A172 (cell line): ENCODE measurements around the genes ITM2B, FNDC3A and CDADC1.

DNA sequence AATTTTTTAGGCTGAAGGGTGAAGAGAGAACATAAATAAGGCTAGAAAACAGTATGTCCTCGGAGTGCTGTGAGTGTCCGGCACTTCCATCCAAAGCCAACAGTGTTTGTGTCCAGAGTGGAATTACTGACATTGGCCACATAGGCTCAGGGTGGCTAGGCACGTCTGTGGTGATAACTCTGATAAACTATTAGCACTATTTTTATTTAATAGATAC lies 320 bp upstream of the HTR2A start:
- RAMPAGE, long total RNA: no peak

DNA sequence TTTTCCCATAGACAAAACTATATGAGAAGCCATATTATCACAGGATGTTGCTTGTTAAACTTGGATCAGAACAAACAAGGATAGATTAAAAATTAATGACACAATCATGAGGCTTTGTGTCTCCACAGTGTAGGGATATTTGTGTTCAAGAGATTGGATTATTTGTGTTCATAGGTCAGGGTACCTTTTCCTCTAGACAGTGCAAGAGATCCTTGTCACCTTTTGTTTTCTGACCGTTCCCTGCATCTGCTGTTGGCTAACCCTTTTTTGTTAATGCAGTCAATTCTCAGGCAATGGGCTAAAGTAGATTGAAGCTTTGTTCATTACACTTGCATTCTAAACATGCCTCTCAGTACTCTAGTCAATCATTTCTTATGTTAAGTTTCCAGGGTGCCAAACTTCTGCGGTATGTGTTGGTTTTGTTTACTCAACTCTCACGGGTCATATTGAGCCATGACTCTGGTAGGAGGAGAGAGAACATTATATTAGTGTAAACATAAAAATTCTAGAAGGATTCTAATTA lies 1.7 kb upstream of the MED4 start:
- RAMPAGE, long total RNA: no peak

DNA sequence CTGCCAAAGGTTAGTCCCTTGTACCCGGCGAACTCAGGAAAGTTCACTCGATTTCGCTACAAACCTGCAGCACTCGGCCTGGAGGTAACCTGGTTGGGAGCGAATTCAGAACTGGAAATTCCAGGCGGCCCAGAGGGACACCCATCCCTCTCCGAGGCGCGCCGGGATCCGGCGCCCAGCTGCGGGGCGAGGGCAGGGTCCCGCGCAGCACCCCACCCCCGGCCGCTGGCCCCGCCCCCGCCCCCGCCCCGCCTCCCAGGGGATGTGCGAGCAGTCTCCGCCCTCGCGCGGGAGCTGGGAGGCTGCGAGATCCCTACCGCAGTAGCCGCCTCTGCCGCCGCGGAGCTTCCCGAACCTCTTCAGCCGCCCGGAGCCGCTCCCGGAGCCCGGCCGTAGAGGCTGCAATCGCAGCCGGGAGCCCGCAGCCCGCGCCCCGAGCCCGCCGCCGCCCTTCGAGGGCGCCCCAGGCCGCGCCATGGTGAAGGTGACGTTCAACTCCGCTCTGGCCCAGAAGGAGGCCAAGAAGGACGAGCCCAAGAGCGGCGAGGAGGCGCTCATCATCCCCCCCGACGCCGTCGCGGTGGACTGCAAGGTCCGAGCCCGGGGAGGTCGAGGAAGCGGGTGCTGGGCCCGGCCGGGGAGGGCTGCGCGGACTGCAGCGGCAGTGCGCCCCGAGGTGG lies at the start of gene ITM2B:
ITM2B (plus strand) TSS at position 321 of the 680 bp plus-strand sequence.
- RAMPAGE, long total RNA: no peak

DNA sequence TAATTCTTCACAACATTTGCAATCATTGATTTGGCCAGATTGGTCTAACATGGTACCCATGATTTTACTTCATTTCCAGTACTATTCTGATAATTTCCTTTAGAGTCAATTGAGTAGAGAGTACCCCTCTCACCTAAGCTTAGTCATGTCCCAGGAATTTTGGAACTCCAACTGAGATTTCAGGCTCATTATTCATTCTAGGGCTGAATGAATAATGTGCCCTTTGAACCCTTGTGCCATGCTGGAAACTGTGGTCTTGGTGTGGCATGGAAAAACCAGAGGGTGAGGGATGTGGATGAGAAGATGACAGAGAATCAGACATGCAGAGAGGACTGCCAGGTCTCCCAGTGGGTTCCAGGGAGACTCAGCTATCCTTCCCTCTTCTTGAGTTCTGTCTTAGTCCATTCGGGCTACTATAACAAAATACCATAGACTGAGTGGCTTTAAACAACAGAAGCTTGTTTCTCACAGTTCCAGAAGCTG lies 30.2 kb downstream of the ITM2B start:
- RAMPAGE, long total RNA: no peak

DNA sequence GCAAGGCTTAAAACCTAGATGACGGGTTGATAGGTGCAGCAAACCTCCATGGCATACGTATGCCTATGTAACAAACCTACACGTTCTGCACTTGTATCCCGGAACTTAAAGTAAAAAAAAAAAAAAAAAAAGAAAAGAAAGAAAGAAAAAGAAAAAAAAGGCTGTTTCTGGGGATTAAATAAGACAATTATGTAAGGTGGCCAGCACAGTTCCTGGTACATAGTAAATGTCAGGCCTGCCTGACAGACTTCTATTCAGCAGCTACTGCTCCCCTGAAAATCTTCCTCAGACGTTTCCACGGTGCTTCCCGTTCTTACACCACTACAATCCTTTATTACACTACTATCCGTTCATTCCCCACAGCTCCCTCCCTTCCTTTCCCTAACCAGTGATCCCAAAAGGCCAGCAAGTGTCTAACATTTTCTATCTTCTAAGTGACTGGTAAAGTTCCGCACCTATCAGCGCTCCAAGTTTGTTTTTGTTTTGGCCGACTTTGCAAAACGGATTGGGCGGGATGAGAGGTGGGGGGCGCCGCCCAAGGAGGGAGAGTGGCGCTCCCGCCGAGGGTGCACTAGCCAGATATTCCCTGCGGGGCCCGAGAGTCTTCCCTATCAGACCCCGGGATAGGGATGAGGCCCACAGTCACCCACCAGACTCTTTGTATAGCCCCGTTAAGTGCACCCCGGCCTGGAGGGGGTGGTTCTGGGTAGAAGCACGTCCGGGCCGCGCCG lies 550 bp upstream of the RB1 start:
- RAMPAGE, long total RNA: no peak

GRCh38 chr13:48542505-48543338 lies 9.8 kb upstream of the RCBTB2 start:
- RAMPAGE, long total RNA: no peak

DNA sequence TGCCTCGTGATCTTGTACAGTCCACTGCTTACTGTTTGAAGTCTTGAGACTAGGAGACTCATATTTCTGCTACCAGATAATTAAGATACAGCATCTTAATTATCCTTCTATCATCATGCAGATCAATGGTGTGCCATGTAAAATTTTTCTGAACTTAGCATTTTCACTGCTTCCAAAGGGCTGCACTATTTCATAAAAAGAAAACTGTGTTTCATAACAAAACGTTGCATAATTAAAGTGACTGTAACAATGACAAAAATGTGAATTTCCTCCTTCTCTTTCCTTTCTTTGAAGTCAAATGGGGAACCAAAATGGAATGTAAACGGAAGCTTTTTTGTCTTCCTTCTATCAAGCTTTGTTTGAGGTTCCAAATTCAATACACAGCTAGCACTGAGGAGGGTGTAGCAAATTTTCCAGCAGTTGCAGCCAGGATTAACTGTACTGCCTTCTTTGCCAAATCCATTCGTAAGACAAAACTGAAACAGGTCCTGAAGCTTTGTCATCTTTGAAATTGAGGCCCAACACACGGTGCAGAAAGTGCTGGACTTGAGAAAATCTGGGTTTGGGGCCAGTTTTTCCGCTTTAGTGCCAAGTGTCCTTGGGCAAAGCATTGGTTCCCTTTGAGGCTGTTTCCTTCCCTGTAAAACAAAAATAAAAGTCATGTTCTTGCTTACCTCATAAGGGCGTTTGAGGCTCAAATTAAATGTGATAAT lies 35.0 kb upstream of the RCBTB2 start:
- RAMPAGE, long total RNA: no peak

DNA sequence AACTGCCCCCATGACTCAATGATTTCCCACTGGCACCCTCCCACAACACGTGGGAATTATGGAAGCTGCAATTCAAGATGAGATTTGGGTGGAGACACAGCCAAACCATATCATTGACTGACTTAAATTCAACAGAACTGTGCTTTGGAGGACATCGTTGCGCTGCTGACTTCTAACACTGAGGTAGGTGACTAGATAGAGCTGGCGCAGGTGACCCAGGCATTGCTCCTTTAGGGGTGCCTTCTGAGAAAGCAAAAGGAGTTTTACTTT lies 48.1 kb upstream of the RCBTB2 start:
- RAMPAGE, long total RNA: no peak

DNA sequence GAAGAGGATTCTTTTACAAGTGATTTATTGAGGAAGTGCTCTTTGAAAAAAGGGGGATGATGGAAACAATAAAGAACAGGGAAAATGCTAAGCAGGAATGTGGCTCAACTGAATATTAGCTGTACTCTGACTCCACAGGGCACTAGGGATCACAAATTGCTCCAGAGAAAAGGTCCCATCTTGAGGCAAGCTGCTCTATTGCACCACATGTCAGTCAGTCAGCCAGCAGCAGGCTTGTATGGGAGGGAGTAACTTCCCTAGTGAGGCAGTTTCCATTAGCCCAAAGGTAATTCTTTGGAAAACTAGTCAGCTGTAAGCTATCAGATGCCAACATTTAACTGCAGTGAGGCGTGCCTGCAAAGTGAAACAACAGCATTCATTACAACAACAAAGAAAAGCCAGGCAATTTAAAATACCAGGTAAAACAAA lies 73.3 kb upstream of the FNDC3A start:
- RAMPAGE, long total RNA: no peak

- RAMPAGE, long total RNA: no peak
Measured at GRCh38 chr13:48974901-48975423, 750 bp upstream of the FNDC3A start.

DNA sequence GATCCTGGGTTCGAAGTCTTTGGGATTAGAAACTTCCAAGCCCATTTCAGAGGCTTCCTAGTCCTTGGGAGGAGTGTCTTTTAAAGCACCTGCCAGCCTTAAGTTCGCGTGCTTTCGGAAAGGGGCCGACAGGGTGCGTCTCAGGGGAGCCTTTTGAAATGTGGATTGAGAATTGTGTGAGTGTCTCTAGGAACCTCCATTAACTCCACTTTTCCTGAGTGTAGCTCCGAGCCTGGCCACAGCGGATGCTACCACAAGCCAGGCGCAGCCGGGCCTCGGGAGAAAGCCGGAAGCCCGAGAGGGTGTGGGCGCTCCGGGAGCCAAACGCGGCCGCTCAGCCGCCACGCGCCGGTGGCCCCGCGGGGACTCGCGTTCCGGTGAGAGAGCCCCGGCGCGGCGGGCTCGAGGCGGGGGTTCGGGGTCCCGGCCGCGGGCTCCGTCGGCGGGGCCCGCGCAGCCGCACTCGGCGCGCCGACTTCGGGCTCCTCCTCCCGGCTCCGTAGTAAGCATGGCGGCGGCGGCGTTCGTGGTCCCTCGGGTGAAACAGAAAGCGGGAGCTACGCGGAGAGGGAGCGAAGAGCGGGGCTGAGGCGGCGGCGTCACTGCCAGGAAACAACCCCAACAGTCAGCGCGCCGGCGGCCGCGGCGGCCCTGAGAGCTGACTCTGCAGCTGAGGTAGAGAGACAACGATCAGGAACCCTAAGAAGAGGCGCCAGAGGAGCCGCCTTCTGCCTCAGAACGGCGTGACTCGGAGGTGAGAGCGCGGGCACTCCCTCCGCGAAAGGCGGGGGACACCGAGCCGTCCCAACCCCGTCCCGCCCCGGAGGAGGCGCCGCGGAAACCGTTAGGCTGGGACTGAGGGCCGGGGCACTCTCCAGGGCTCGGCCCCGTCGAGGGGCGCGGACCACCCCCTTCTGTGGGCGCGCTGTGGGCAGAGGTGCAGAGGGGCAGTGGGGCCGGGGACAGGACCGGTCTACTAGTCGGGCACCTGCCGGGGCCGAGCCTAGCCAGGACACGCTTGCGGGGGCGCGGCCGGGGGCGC lies at the start of gene FNDC3A:
FNDC3A (plus strand) TSS at position 489 of the 1,042 bp plus-strand sequence.
- RAMPAGE, long total RNA: start-site peak on the plus strand centred at position 495 of the sequence, 30 bp wide, 6 and 13 reads in 2 replicates

DNA sequence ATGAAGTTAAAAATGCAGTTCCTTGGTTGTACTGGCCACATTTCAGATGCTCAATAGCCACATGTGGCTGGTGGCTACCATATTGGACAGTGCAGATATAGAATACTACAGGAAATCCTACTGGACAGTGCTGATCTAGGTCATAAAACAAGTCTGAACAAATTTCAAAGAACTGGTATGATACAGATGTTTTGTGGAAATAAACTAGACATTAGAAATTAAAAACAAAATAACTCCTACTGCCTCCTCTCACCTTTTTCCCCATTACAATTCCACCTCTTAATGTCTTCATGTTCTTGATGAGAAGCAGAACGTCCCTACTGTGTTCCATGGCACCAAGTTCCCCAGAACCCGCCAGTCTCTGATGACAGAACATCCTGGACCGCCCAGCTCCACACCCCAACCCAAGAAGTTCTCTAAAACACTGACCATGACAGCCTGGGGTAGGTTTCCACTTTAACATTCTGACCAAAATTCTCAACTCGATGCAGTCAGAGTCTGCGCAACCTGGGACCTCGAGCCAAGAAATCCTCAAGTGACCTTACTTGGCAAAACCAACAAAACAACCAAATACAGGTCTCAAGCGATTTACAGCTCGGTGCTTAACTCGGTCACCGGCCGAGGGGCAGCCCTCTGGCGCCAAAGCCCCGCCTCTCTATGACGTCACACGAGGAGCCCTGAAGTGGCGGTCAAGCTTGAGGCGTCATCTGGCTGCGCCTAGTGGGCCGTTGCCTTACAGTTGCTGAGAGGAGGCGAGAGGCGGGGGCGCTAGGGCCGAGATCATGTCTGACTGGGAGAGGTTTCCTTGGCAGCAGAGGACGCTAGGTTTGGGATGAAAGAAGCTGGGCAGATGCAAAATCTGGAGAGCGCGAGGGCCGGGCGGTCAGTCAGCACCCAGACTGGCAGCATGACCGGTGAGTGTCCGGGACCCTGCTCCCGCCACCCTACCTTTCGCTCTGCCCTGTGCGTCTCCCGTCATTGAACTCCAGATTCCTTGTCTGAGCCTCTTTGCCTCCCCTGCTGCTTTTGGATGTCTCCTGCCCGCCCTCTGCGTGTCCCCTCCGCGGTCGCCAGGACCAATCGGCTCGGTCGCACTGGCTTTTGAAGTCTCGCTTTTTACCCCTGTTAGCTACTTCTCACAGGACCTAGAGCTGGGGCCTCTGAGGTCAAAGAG lies at the start of gene CDADC1:
CDADC1 (plus strand) TSS at position 720 of the 1,174 bp plus-strand sequence.
- RAMPAGE, long total RNA: start-site peak on the minus strand centred at position 643 of the sequence, 33 bp wide, 12 and 17 reads in 2 replicates; start-site peak on the plus strand centred at position 726 of the sequence, 68 bp wide, 61 and 72 reads in 2 replicates

GRCh38 chr13:49313847-49314402 lies 66.2 kb downstream of the CDADC1 start:
- RAMPAGE, long total RNA: no peak

DNA sequence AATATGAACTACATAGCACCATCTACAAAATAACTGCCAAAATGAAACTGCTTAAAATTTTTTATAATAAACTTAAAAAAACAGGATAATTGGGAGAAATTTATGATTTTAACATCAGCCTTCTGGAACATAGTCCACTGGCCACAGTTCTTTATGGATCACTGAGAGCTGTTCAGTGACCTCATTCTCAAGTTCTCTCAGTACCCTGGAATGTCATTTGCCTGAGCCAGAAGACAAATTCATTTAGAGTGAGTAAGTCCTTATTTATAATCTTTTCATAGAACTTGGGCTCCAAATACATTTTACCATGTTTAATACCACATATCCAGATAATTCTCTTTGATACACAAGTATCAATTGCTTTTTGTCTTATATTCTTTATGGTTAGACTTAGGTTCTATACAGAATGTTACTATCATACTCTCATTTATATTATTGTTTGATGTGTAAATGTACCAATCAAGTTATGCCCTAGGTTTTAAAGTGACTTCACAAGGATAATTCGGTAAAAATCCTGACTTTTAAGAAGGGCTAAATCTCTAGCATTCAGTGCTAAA lies 87.6 kb downstream of the CAB39L start:
- RAMPAGE, long total RNA: no peak

DNA sequence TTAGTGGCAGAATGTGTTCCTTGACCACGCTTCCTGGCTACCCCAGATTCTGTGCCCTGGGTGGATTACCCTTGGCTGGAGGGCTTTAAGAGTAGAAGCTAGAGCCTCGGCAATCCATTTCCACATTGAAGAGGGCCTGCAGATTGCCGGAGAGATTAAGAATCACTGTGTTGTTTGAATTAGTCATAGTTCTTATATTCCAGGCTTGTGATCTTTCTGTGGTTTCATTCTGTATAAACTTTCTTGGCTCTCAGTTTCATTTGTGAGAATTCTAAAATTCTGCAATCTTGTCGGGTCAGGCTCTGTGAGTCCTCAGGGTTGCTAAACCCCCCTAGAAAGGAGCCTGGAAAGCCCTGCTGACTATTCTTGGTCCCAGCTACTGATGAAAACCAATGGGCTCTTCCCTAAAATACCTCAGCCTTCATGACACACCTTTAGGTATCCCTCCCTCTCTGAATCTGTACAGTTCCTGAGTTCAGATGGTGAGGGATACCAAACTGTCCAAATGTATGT lies 4.2 kb downstream of the PHF11 start:
- RAMPAGE, long total RNA: no peak

DNA sequence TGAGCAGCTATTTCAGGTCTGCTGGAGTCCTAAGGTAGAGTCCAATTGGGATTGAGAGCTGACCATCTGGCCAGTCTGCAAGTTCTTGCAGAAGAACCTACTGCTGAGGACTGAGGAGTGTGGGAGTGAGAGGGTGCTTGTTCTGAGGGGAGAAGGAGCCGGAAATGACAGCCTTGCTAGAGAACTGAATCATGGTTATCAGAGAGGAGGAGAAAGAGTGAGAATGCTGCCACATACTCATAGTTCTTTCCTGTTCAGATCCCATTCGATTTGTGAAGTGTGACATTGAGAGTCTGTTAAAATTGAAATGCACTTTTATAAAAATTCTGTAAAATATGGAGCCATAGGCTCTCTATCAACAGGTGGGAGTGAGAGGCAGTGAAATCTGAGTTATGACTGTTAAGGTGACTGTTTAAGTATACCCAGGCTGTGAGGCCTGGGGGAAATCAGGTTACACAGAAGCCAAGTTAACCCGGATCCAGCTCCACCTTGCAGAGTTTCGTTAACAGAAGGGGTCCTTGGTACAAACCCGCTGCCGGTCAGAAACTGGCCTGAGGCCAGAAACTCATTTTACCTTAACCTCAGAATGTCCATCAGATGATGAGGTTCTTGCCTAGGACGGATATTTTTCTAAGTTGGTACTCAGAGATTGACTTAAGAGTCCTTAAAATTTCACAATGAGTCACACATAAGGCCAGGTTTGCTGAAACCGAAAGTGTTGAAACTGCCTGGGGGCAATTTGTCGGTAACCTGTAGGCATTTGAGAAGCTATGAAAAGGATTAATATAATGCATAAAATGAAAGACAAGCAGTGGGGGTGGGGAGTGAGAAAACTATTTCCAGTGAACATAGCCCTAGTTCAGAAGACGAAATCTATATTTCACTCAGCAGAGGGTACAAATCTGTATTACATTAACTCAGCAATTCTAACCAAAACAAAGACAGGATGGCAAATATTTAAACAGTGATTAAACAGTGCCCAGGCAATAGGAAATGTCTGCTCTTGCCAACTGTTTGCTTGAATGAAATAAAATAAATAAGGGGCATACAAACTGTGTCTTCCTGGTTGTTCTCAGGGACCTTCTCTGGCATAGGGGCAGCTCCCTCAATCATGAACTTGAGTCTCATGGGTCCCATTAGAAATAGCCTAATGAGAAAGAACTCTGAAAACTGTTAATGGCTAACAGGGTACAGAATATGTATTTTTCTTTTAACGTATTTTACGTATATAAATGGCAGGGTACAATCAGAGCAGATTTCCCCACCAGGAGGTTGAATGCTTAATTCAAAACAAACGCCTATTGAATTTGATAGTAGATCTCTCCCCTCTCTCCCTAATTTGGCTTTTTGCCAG lies 350.6 kb downstream of the KCNRG start:
- RAMPAGE, long total RNA: no peak

DNA sequence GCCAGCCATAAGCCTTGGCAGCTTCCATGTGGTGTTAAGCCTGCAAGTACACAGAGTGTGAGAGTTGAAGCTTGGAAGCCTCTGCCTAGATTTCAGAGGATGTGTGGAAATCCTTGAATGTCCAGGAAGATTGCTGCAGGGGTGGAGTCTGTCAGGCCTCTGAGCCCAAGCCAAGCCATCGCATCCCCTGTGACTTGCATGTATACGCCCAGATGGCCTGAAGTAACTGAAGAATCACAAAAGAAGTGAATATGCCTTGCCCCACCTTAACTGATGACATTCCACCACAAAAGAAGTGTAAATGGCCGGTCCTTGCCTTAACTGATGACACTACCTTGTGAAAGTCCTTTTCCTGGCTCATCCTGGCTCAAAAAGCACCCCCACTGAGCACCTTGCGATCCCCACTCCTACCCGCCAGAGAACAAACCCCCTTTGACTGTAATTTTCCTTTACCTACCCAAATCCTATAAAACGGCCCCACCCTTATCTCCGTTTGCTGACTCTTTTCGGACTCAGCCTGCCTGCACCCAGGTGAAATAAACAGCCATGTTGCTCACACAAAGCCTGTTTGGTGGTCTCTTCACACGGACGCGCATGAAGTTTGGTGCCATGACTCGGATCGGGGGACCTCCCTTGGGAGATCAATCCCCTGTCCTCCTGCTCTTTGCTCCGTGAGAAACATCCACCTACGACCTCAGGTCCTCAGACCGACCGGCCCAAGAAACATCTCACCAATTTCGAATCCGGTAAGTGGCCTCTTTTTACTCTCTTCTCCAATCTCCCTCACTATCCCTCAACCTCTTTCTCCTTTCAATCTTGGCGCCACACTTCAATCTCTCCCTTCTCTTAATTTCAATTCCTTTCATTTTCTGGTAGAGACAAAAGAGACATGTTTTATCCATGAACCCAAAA lies 52.2 kb upstream of the FAM124A start:
- RAMPAGE, long total RNA: no peak

- RAMPAGE, long total RNA: no peak
Measured at GRCh38 chr13:51303079-51303721, 36.3 kb upstream of the SERPINE3 start.

GRCh38 chr13:51369066-51369418 lies 29.6 kb downstream of the SERPINE3 start:
- RAMPAGE, long total RNA: no peak

- RAMPAGE, long total RNA: no peak
Measured at GRCh38 chr13:51380161-51380724, 40.8 kb downstream of the SERPINE3 start.